Fallopian tube (tissue), 1 donor: Measurements from ENCODE around the gene TOX4.

DNA sequence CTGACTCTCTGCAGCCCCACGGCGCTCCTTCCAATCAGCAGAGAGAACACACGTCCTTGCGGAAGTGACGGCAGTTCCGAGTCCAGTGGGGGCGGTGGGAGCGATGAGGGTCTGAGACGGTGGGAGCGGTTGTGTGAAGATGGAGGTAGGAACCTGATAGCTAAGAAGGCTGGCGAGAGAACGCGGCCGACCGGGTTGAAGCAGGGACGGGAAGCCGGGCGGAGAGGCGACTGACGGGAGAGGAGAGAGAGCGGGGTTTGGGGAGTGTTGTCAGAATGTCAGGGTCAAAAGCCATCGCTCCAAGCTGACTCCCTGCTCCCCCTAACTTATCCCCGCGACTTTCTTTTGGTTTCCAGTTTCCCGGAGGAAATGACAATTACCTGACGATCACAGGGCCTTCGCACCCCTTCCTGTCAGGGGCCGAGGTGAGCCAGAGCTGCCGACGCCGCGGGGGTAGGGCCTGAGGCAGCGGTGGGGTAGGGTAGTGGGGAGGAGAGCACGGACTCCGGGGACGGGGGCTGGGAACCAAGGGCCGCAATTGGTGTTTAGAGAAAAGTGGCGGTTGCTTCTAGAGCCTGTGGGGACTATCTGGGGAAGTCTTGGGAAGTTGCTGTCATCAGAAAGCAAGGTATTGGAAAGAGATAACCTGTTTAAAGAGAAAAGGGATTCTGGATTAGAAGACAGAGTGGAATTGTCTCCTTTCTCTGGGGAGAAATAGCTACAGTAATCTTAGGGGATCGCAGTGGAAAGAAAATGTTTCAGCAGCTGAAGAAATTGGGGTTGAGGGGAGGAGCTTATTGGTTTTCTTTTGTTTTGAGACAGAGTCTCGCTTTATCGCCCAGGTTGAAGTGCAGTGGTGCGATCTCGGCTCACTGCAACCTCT, at the start of gene TOX4:
TOX4 (plus strand) TSS at position 56 of the 883 bp plus-strand sequence.
- PRO-cap, result bidirectional peak, plus-strand start at position 85 of the sequence, minus-strand start outside the sequence

GRCh38 chr14:21500330-21501009, 10.7 kb downstream of the METTL3 start:
- PRO-cap, result no peak

GRCh38 chr14:21557202-21557727, 22.6 kb downstream of the OR10G3 start:
- PRO-cap, result no peak

DNA sequence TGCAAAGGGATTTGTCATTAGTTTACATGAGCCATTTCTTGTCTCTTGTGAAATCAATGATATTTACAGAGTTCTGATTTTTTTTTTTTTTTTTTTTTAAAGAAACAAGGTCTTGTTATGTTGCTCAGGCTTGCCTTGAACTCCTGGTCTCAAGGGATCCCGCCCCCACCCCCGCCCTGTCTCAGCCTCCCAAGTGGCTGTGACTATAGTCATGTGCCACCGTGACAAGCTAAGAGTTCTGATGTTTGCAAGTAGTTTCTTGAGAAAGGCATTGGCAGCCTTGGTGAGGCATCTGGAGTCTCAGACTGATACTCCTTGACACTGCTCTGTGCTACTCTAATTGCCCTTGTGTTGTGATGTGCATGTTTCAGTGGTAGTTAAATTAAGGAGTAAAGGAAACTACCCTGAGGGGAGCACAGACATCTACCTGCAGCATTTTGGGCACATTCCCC, 46.2 kb upstream of the OR4E1 start:
- PRO-cap, result no peak

DNA sequence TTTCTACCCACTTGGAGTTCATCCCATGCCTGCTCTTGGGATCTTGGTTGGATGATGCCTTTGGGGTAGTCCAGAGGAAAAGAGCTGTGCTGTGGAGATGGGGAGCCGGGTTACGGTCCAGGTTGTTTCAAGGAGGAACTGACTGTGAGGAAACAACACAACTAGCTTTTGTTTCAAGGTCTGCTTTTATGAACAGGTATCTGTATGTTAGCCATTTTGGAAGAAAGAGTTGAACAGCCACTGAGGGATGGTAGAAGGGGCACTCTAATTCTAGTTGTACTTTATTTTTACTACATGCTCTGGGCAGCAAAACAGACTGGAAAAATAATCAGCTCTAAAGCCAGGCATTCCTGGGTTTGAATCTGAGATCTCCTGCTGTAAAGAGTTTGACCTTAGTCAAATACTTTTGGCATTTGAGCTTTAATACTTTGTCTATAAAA, 64.9 kb upstream of the OR4E1 start:
- PRO-cap, result no peak

- PRO-cap, result no peak
These were observed 75.8 kb upstream of the OR4E1 start for GRCh38 chr14:21749243-21749945.

- PRO-cap, result no peak
These were observed 171.9 kb upstream of the OR4E1 start for GRCh38 chr14:21845454-21845885.

- PRO-cap, result no peak
These were observed 317.6 kb upstream of the OR4E1 start for GRCh38 chr14:21991190-21991569.

DNA sequence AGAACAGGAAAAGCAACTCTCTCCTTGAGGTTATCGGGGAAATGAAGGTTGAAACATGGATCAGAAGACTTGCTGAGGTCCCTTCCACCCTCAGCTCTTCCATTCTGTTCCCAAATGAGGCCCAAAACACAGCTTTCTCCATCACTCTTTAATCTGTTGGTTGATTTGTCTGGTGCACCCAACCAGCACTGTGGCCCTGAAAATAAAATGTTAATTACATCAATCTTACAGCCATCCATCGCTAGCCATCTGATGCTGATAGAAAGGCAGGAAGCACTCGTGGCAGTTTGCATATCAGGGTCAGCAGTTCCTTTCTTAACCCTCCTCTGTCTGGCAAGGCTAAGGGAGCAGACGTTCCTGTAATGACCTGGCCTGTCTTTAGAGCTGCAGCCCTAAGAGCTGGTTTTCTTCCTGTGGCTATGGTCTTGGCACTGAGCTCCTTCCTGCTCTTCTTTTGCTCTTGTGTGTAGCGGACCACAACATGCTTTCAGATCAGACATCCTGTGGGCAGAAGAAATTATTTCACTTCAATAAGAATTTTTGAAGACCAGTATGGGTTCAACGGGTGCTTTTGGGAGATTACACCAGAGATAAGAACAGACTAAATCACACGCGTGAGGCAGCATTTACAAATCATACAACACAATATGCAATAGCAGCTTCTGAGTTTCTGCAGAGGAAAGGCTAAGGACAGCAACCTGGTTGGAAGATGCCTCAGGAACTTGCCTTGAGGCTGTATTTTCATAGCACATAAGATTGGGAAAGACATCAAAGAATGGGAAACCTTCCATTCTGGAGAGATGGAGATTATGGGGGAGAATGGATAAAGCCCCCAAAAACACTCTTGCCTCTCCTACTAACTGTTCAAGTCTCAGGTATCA, 170.3 kb downstream of the DAD1 start:
- PRO-cap, result no peak

- PRO-cap, result no peak
These were observed 166.7 kb downstream of the DAD1 start for GRCh38 chr14:22422246-22422789.

DNA sequence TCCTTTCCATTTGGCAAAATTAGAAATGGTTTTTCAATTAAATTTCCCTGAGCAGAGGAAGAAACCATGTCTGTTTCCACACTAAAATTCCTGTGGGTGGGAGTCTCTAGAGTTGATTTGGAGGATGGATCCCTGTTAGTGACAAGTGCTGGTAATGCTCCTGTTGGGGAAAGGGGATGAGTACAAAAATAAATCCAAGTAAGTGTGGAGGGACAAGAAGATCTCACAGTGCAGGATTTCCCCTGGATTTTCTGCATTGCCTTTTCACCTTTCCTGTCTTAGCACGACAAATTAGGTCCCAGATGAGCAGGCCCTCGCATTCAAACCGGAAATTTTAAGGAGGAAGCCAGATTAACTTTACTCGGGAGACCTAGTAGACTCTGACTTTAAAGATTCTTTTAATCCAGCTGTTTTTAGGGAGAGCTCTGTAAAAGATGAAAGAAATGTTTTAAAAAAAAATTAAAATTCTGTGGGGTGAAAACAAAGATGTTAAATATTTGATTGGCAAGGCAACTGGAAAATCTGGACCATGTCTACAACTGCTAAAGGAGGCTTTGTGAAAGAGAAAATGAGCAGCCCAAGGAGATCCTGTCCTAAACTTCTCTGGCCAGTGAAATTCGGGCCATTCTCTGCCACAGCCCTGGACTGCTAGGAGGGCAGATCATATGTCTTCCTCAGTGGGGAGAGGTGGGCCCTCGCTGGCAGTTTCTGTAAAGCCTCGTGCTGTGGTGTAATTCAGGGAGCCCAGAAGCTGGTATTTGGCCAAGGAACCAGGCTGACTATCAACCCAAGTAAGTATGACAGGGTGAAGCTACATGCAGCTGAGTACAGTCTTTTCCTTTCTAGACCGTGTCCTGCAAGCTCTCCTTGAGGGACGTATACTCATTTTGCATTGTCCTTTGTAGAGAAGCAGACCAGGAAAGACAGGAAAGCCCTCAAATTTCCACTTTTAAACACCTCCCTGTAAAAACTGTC, 107.2 kb downstream of the DAD1 start:
- PRO-cap, result no peak

DNA sequence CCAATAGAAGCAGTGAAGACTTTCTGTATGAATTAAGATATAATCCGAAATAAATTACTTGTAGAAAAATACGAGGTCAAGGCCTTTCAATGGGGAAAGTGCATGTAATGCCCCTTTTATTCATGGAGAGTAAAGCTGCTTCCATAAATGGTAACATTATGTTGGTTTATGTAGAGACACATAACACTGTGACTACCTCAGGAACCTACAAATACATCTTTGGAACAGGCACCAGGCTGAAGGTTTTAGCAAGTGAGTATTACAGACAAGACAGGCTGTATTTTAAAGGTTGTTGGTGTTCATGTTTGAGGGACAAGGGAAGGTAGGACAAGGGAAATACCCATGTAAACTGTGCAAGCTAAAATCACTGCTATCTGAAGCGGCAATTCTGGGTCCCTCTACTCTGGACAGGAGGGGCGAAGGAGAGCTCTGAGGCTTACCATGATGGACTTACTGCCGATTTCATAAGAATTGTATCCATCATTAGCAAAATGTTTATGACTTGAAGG, 89.5 kb downstream of the DAD1 start:
- PRO-cap, result no peak

- PRO-cap, result no peak
These were observed 70.9 kb downstream of the DAD1 start for GRCh38 chr14:22518042-22518649.

- PRO-cap, result no peak
These were observed 42.9 kb downstream of the DAD1 start for GRCh38 chr14:22545659-22546923.

- PRO-cap, result no peak
These were observed 23.0 kb downstream of the DAD1 start for GRCh38 chr14:22566138-22566301.

- PRO-cap, result no peak
These were observed 4.9 kb downstream of the MMP14 start for GRCh38 chr14:22841361-22841697.

DNA sequence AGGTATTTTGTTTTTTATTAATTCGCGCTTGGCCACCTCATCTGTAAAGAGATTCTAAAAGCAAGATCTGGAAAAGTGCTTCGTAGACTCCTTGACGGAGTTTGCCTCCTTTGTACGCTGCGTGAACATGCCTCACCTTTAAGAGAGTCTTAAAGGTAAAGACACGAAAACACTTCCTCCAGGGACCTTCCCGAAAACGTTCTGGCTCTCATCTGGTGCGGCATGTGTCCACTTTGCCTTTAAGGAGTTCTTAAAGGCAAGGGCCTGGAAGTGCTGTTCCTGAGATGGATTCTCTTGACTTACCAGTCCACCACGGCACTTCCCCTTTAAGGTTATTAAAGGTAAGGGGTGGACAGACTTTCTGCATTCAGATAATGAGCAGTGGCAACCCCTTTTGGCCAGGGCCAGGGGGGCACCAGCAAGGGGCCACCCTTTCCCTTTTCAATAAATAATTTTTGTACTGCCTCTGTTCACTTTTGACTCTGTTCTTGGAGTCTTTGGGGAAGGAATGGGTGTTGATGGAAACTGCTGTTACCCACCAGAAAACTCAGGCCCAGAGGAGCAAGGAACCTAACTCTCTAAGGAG, 4.3 kb downstream of the REM2 start:
- PRO-cap, result unidirectional peak, plus-strand start at position 94 of the sequence; bidirectional peak, plus-strand start at position 329 of the sequence, minus-strand start at position 203 of the sequence

DNA sequence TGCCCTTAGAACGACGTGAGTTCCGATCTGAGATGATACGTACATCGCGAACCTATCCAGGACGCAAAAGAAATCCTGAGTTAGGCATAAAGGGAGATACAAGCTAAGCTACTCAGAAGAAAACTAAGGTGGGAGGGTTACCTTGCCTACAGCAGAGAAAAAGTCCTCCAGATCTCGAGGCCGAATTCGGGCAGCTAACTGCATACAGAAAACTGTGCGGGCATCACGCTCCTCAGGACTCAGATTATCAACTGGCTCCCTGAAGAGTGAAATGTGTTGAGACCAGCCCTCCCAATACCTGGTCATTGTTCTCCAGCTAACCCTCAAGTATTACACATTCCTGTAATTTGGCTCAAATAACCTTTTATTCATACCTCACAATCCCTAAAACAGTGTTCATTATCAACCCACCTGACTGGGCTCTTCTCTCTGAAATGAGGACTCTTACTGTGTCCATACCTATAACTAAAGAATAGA, 13.7 kb downstream of the RBM23 start:
- PRO-cap, result no peak

DNA sequence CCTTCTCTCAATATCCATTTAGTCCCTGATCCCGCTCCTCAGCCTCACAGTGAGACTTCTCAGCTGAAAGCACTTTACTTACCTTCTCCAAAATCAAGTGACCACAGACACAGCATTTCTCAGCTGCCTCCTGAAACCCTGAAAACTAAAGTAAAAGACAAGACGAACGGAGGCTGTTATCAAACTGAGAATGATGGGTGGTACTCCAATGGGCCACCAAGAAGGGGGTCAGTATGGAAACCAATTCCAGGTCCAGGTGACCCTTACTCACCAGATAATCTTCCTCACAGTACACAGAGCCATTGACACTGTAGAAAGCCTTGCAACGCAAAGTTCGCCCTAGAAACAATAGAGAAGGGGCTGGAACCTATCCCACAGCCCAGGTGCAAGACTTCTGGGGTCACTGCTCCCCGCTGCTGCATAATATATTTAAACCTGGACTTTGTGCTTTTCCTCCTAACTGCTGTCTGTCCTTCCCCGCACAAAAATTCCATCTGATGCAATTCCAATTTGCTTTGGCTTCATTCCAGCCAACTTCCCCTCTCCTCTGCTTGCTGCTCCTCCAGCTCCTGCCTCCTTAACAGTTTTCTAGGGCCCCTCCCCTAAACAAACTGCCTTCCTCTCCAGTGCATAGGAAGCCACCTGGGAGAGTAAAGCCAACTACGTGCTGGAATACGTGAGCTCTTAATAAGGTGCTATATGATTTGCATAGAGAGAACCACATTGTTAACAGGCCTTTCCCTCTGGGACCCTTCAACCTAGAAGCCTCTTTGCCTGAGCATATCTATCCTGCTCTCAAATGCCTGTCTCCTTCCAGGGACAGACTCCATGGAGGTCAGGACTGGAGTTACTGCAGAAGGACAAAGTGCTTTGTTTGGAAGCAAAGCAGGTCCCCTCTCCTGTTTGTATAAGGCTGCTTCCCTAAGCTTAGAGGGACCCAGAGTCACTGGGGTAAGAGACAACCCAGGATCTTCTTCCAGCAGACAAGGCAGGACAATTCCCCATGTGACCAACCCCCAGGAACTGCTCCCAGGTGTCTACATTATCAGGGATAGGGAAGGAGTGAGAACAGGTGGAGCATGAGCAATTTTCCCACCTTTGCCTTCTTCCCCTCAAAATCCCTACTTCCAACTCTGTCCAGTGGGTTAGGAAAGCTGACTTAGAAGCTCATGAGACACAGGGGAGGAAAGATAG, 5.6 kb downstream of the AJUBA start:
- PRO-cap, result no peak

GRCh38 chr14:23033963-23034314, 761 bp downstream of the PSMB5 start:
- PRO-cap, result no peak